ENCODE results near the genes NDUFA5 and SND1.

DNA sequence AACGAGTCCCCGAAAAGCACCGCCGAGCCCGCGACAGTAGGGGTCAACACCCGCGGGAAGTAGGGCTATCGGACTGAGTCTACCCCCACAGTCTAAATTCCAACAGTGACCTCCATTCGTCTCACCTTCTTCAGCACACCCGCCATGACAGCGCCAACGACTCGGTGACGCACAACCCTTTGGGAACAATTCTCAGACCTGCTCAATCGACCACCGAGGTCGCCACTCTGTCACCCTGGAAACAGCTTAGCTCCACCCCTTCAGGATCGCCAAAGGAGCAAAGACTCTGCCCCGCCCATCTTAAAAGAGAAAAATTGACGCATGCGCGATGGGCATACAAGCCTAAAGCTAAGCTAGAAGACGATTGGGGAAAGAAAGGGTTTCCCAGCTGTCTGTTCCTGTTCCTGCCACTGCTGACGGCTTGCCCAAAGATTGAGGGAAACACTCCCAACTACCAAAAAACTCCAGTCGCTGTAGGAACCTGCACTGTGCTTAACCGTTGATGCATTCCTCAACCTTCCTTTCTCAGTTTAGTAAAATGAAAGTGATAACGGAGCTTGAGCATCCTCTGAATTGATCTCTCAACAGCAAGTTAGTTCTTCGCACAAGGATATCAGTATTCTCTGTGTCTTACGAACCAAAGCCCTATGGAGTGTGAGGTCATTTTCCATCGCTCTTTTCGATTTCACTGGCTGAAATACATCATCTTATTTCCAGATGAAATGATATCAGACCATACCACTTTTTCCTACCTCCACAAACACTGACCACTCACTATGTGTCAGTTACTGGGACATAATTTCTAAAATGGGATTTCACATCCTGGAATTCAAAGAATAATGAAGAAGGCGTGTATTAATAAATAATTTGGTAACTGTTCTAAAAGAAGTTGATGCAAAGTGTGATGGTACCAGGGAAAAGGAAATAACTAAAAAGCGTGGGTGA, at the start of gene NDUFA5:
TSS of gene NDUFA5 (minus strand) at position 169 of the 945 bp plus-strand sequence.
- CAGE, long polyA plus RNA, result no peak
- RRBS, result no CpG with 5 or more reads among the region's 34 CpGs

GRCh38 chr7:123695653-123696166, 40.0 kb downstream of the LMOD2 start:
- CAGE, long polyA plus RNA, result no peak
- RRBS, result no CpG with 5 or more reads among the region's 2 CpGs

- CAGE, long polyA plus RNA, result no peak
- RRBS, result no CpG with 5 or more reads among the region's 2 CpGs
These were observed 5.5 kb downstream of the SPAM1 start for GRCh38 chr7:123930535-123930876.

GRCh38 chr7:125034062-125034398, 104.4 kb upstream of the POT1 start:
- CAGE, long polyA plus RNA, result no peak
- RRBS, result no CpG with 5 or more reads among the region's 3 CpGs

- CAGE, long polyA plus RNA, result no peak
These were observed 472.1 kb upstream of the POT1 start for GRCh38 chr7:125401770-125402082.

DNA sequence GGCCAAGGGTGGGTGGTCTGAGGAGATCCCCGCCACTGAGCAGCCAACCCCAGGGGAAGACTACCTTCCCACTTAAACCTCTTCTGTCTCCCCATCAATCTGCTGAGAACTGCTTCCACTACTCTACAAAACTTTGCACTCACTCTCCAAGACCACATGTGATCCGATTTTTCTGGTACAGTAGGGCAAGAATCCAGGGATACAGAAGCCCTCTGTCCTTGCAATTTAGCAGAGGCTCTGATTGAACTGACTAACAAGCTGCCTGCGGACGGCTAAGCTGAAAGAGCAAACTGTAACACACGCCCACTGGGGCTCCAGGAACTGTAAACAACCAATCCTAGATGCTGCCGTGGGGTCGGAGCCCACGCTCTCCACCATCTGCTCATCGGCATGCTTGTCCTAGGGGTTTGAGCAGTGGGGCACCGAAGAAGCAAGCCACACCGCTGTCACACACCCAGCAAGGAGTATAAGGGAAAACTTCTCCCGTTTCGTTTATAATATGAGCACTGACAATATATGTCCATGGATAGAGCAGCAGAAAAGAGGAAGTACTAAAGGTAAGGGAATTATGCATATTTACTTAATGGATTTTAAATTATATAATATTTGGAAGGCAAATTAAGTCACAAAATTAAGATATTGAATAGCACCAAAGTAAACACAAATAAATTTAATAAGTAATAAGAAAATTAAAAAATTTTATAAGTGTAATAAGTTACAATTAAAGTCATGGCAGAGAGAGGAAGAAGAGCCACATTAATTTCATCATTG, 634.4 kb upstream of the POT1 start:
- CAGE, long polyA plus RNA, result no peak
- RRBS, result no CpG with 5 or more reads among the region's 13 CpGs

DNA sequence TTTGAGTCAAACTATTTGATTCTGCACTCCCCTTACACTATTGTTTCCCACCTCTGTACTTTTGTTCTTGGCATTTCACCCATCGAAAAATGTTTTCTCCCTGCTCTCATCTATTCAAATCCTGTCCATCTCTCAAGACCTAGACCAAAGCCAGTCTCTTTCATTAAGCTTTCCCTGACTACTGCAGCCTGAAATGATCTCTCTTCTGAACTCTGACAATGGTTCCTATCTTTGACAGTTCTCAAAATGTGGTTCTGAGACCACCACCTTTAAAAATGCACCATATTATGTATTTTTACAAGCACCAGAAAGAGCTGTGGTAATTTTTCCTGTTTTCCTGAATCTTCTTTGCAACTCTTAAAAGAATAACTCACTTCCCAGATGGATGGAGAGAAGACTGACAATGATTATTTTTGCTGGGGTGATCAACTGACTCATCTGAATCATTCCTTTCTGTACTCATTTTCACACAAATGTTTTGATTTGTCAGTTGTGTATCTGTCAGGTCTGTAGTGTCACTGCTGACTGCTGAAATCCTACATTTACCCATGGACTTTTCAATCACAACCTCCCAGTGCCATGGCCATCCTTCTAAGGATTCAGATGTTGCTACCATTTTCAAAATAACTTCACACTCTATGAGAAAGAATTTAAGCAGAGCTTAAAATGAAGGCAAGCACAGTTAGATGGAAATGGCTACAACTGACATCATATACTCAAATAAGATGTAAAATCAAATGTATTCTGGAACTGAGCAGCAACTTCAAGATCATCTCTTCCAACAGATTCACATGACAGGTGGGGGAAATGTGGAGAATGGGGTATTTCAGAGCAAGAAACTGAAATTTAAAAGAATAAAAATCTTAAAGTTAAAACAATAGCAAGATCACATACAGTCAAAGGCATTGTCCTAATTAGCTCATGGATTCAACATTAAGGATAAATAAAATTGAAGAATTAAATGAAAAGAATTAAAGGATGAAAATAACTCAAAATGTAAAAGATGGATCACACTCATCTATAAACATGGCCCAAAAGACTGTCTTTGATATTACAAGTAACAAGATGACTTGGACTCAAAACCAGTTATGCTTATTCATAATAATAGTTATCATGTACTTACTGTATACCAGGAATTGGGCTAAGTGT, 41.0 kb downstream of the ZNF800 start:
- CAGE, long polyA plus RNA, result no peak
- RRBS, result no CpG with 5 or more reads among the region's 1 CpG

GRCh38 chr7:127357906-127358891, 34.3 kb downstream of the ZNF800 start:
- CAGE, long polyA plus RNA, result no peak
- RRBS, result no CpG with 5 or more reads among the region's 7 CpGs

DNA sequence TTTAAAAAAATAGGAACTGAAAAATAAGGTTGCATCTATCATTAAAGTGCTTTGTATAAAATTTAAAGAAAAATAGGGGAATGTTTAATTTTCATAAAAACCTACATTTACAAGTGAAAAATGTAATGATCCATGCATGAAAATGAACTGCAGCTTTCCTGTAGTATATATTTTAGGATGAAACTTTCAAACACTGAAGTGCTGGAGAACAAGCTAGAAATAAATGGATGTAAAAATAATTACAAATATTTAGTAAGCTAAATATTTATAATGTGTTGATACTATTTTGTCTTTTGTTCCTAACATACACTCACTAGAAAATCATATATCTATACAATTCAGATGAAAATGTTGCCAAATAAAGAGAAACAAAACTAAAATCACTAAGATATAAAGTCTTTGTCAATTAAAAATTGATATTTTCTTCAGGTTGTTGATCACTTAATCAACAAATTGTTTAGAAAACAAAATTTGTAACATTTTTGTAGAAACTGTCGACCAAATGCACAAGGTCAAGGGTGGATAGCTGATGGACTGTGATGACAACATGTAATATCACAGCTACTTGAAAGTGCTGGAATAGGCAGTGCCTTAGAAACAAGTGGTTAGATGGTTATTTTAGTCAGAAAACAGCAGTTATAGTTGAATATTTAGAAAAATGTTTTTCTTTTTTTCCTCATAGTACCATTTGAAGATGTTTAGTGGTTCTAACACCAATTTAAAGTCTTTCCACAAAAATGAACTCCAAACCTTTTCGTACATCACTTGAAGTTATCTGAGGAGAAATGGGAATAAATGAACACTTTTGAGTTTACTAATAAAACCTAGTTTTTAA, 21.3 kb downstream of the ZNF800 start:
- CAGE, long polyA plus RNA, result no peak
- RRBS, result no CpG with 5 or more reads among the region's 2 CpGs

DNA sequence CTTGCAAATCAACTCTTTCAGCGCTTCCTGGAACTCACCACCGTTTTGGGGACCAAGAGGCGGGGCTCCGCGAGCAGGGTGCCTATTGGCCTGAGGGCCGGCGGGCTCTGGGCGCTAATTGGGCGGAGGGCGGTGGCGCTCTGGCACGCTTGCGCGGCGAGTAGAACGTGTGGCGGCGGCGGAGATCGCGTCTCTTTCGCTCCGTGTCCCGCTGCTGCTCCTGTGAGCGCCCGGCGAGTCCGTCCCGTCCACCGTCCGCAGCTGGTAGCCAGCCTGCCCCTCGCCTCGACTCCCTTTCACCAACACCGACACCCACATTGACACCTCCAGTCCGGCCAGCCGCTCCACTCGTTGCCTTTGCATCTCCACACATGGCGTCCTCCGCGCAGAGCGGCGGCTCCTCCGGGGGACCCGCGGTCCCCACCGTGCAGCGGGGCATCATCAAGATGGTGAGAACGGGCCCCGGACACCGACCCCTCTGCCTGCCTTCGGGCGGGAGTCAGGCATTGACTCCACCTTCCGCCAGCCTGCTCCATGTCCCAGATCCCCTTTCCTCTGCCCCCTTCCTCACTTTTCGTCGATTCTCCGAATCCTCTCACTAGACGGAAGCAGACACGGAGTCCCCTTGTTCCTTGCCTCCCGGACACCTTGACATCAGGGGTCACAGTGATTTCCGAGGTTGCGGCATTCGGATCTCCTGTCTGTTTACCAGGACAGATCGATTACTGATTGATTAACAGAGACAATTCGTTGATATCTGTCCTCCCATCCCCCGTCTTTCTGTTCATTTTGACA, at the start of gene SND1:
TSS of gene SND1 (plus strand) at position 192 of the 795 bp plus-strand sequence.
- CAGE, long polyA plus RNA, result no peak
- RRBS, result 2% methylated on average over 22 of the region's 65 CpGs

- CAGE, long polyA plus RNA, result no peak
- RRBS, result no CpG with 5 or more reads among the region's 1 CpG
These were observed 100.8 kb downstream of the LRRC4 start for GRCh38 chr7:127930370-127930864.

- CAGE, long polyA plus RNA, result no peak
- RRBS, result no CpG with 5 or more reads among the region's 6 CpGs
These were observed 36.0 kb downstream of the LRRC4 start for GRCh38 chr7:127995052-127995806.

GRCh38 chr7:128074422-128074875, 43.2 kb upstream of the LRRC4 start:
- CAGE, long polyA plus RNA, result no peak
- RRBS, result no CpG with 5 or more reads among the region's 16 CpGs

GRCh38 chr7:128166945-128167857, 73.9 kb upstream of the LEP start:
- CAGE, long polyA plus RNA, result no peak
- RRBS, result 1% methylated on average over 39 of the region's 87 CpGs

GRCh38 chr7:128236810-128237433, 4.2 kb upstream of the LEP start:
- CAGE, long polyA plus RNA, result no peak
- RRBS, result no CpG with 5 or more reads among the region's 2 CpGs

GRCh38 chr7:128256403-128256975, 15.4 kb downstream of the LEP start:
- CAGE, long polyA plus RNA, result no peak
- RRBS, result no CpG with 5 or more reads among the region's 6 CpGs

DNA sequence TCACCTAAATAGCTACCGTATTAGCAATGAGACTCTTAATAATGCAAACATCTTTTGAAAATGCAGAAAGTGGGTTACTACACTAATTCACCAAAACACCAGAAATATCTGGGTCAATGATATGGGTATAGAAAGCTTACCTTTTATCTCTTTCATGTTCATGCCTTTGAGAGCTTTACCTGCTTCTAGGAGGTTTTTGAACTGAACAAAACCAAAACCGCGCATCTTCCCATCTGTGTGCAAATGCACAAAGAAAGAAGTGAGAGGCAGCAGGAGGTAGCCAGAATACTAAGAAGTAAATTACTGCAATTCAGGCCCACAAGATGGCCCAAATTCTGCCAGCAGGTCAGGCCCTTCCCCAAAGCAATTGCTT, 5.6 kb downstream of the RBM28 start:
- CAGE, long polyA plus RNA, result no peak
- RRBS, result no CpG with 5 or more reads among the region's 3 CpGs

- CAGE, long polyA plus RNA, result no peak
- RRBS, result 79% methylated on average over 4 of the region's 33 CpGs
These were observed 7.4 kb upstream of the RBM28 start for GRCh38 chr7:128351136-128351525.

DNA sequence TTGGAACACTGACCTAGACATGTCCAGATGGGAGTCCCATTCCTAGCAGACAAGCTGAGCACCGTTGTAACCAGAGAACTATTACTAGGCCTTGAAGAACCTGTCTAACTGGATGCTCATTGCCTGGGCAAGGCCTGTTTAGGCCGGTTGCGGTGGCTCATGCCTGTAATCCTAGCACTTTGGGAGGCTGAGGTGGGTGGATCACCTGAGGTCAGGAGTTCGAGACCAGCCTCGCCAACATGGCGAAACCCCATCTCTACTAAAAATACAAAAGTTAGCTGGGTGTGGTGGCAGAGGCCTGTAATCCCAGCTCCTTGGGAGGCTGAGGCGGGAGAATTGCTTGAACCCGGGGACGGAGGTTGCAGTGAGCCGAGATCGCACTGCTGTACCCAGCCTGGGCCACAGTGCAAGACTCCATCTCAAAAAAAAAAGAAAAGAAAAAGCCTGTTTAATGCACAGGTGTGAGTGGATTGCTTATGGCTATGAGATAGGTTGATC, 1.9 kb downstream of the HILPDA start:
- CAGE, long polyA plus RNA, result no peak
- RRBS, result no CpG with 5 or more reads among the region's 11 CpGs

GRCh38 chr7:128477183-128477702, 695 bp downstream of the METTL2B start:
- CAGE, long polyA plus RNA, result no peak
- RRBS, result no CpG with 5 or more reads among the region's 14 CpGs